Placental epithelial cell (primary cell): ENCODE measurements around the genes AOX1 and CLK1.

DNA sequence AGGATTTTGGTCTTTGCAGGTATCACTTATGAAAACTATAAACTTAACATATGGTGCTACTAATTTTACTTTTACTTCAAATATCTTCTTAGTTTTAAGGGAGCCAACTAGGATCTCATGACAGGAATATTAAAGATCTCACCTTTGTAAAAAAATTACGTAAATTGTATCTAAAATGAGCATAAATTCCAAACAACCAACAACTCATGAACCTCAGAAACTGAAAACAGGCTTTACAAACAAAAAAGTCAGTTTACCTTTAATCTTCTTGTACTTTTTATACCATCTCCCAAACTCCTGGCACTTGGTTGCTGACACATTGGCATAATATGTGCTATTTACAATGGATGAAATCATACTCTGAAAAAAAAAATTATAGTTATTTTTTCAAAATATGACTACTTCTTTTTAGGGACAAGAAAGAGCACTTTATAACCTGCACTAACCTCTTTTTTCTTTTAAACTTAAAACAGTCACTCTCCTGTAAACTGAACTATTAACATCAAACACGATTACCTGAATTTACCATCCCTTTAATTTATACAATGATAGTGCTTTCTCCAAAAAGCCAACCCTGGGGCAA, 89.3 kb downstream of the SATB2 start:
- CAGE, long polyA plus RNA, result no peak

GRCh38 chr2:199431888-199432293, 25.8 kb downstream of the SATB2 start:
- CAGE, long polyA plus RNA, result no peak

DNA sequence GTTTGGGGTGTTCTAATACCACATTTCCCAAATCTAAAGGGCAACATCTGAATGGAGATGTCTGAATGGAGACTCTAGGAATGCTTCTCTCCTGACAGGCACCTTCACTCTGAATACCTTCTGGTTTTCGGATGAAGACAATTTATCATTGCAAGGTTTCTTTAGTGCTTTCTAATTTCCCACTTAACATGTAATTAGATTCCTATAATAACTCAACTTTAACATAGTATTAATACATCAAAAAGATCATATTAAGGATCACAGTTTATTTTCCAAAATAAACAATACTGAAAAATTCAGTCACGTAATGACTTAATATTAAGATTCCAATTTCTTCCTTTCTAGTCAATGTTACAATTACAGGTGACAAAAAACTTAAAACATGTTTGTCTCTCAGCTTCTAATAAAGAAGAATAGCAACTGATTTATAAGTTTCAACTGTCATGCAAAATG, 11.9 kb downstream of the SATB2 start:
- CAGE, long polyA plus RNA, result no peak

- CAGE, long polyA plus RNA, result no peak
Observed at GRCh38 chr2:199786096-199786602, 64.8 kb downstream of the FTCDNL1 start.

DNA sequence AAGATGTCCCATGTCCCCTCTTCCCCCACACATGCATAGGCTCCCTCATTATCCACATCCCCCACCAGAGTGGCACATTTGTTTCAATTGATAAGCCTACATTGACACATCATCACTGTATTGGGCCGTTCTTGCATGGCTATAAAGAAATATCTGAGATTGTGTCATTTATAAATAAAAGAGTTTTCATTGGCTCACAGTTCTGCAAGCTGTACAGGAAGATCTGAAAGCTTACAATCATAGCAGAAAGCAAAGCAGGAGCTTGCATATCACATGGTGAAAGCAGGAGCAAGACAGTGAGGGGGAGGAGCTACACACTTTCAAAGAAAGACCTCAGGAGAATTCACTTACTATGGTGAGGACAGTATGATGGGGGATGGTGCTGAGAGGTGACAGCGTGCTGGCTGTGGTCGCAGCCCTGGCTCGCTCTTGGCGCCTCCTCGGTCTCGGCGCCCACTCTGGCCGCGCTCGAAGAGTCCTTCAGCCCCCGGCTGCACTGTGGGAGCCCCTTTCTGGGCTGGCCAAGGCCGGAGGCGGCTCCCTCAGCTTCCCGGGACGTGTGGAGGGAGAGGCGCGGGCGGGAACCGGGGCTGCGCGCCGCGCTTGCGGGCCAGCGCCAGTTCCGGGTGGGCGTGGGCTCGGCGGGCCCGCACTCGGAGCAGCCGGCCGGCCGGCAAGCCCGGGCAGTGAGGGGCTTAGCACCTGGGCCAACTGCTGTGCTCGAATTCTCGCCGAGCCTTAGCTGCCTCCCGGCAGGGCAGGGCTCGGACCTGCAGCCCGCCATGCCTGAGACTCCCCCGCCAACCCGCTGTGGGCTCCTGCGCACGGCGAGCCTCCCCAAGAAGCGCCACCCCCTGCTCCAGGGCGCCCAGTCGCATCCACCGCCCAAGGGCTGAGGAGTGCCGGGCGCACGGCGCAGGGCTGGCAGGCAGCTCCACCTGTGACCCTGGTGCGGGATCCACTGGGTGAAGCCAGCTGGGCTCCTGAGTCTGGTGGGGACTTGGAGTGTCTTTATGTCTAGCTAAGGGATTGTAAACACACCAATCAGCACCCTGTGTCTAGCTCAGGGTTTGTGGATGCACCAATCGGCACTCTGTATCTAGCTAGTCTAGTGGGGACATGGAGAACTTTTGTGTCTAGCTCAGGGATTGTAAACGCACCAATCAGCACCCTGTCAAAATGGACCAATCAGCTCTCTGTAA, 131.9 kb upstream of the SPATS2L start:
- CAGE, long polyA plus RNA, result no peak

- CAGE, long polyA plus RNA, result no peak
Observed at GRCh38 chr2:200201741-200202492, 104.6 kb upstream of the SPATS2L start.

DNA sequence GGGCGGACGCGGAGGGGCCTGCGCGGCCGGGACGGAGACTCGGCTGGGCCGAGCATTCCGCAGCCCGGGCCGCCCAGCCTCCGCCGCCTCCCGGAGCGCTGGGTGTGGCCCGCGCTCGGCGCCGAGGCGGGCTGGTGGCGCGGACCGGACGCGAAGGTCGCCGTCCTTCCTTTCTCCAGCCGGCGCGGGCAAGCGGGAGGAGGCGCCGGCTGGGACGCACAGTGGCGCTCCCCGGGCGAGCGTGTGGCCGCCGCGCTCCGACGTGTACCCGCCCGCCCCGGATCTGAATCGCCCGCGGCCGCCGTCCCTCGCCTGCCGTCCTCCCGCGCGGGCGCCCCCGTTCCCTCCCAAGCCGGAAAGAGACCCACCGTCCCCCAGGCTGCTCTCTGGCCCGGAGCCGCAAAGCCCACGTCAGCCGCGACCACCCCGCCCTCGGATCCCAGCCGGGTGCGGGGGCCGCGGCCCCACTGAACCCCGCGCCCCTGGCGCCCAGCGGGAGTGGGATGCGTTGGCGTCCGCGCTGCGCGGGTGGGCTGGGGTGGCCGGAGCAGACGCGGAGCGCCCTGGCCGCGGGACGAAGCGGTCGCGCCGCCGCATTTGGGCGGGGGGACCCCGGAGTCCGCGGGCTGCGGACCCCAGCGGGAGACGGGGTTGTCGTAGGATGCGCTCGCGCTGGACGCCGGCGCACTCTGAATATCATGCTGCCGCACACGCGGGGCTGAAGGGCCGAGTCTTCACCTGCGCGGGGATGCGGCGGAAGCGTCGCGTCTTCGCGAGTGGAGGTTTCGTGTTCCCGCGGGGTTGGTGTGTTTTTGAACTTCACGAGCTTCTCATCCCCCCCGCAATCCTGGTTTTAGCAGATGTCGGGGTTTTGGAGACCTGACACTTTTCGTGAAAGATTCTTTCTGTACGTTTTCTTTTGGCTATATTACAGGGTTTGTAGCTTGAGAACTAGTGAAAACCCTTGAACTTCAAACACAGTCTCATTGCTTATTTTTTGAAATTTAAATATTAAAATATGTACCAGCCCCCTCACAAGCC, 799 bp downstream of the SPATS2L start:
- CAGE, long polyA plus RNA, result no peak

DNA sequence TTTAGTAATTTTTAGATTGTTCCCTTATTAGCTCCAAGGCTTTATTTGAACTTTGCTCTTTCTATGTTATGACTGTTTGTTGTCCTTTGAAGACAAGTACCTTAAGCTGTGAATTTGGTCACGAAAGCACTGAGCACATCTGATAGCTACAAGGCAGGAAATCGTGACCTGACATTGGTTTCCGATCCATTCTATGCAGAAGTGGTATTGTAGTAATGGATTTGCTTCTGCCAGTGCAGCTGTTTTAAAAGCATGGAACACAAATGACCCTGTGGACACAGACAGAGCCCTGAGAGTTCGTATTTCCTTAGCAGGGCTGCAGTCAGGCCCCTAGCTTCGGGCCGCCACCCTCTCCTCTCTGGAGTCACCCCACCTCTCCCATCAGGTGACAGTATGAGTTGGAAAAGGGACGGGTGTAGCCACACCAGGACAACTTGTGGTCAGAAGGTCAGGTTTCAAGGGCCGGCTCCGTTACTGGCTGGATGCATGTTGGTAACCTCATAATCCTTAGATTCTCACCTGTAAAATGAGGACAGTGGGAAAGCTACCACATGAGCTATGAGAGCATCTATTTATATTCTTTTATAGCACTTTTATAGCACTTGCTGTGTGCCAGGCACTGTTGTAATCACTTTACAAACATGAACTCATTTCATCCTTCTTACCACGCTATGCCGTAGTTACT, 70.1 kb downstream of the SPATS2L start:
- CAGE, long polyA plus RNA, result no peak

- CAGE, long polyA plus RNA, result no peak
Observed at GRCh38 chr2:200452873-200453337, 57.0 kb downstream of the KCTD18 start.

DNA sequence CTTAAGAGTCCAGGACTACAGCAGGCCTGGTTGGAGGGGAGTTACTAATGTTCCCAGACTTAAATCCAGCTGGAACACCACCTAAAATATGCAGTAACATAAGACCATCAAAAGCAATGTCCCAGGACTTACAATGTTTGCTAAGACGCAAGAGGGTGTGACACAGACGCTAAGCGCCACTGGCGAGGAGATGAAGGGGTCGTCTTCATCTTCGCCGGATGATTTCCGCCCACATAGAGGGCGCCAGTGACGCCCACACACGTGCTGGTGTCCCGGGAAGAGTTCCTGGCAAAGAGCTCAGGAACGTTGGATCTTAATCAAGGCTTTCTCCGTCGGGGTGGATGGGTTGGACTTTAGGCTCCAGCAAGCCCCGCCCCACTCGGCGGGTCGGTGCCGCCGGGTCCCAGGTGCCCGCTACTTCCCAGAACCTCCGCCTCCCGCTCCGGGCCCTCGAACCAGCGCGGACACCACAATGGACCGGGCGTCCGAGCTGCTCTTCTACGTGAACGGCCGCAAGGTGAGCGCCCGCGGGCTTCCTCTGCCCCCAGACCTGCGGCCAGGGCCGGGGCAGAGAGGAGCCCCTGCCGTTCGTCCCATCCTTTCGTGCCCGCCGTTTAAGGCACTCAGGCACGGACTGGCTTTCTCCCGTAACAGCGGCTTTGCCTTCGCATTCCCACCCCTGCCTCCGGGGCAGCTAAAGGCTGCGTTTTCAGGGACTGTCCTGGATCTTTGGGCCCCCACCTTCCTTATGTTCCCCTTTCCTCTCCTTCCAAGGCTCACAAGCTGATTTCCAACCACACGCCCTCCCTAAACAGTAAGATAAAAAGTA, at the start of gene AOX1:
AOX1 (plus strand) TSS at position 378 of the 829 bp plus-strand sequence.
- CAGE, long polyA plus RNA, result no peak

- CAGE, long polyA plus RNA, result no peak
Observed at GRCh38 chr2:200766146-200766513, 45.6 kb upstream of the BZW1 start.

- CAGE, long polyA plus RNA, result no peak
Observed at GRCh38 chr2:200817936-200818135, 6.1 kb downstream of the BZW1 start.

GRCh38 chr2:200831181-200831488, 19.4 kb downstream of the BZW1 start:
- CAGE, long polyA plus RNA, result no peak

- CAGE, long polyA plus RNA, result no peak
Observed at GRCh38 chr2:200853379-200853607, 11.2 kb downstream of the CLK1 start.

- CAGE, long polyA plus RNA, result no peak
Observed at GRCh38 chr2:200859565-200860971, 4.4 kb downstream of the CLK1 start.

GRCh38 chr2:200864533-200865546, at the start of gene CLK1:
Gene CLK1, minus strand, starts transcription at chr2:200864658.
- CAGE, long polyA plus RNA, result no peak

DNA sequence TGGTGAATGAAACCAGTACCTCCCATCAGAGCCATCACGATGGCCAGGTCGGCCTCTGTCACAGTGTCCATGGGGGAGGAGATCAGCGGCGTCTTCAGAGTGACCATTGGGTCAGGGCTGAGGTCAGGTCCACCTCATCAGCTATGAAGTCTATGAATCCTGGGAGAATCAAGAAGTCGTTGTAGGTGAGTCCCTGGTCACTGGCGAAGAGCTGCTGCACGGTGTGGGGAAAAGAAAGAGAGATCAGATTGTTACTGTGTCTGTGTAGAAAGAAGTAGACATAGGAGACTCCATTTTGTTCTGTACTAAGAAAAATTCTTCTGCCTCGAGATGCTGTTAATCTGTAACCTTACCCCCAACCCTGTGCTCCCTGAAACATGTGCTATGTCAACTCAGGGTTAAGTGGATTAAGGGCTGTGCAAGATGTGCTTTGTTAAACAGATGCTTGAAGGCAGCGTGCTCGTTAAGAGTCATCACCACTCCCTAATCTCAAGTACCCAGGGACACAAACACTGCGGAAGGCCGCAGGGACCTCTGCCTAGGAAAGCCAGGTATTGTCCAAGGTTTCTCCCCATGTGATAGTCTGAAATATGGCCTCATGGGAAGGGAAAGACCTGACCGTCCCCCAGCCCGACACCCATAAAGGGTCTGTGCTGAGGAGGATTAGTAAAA, 23.0 kb downstream of the CFLAR start:
- CAGE, long polyA plus RNA, result no peak

DNA sequence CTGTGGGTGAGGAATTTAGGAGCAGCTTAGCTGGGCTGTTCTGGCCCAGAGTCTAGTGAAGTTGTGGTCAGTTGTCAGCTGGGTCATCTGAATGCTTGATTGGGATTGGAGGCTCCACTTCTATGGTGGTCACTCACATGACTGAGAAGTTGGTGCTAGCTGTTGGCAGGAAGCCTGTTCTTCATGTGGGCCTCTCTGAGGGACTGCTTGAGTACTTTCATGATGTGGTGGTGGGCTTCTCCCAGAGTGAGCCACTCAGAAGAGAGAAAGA, 23.2 kb upstream of the CASP10 start:
- CAGE, long polyA plus RNA, result no peak

DNA sequence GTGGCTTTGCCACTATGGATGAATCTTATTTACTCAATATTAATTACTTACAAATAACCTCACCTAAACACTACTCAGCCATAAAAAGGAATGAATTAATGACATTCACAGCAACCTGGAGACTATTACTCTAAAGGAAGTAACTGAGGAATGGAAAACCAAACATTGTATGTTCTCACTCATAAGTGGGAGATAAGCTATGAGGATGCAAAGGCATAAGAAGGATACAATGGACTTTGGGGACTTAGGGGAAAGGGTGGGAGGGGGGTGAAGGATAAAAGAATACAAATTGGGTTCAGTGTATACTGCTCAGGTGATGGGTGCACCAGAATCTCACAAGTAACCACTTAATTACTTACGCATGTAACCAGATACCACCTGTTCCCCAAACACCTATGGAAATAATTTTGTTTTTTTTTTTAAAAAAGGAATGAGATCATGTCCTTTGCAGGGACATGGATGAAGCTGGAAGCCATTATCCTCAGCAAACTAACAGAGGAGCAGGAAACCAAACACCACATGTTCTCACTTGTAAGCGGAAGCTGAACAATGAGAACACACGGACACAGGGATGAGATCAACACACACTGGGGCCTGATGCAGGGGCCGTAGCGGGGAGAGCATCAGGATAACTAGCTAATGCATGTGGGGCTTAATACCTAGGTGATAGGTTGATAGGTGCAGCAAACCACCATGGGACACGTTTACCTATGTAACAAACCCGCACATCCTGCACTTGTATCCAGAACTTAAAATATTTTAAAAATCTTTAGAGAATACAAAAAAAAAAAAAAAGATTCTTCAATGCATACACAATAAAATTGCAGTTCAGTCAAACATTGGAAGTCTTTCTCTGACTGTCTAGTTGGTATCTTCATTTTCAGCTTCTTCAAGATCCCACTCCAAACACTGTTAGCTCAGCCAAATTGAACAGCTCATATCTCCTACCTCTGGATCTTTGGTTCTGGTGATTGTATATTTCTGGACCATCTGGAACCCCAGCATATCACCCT, 11.7 kb upstream of the CASP10 start:
- CAGE, long polyA plus RNA, result no peak

DNA sequence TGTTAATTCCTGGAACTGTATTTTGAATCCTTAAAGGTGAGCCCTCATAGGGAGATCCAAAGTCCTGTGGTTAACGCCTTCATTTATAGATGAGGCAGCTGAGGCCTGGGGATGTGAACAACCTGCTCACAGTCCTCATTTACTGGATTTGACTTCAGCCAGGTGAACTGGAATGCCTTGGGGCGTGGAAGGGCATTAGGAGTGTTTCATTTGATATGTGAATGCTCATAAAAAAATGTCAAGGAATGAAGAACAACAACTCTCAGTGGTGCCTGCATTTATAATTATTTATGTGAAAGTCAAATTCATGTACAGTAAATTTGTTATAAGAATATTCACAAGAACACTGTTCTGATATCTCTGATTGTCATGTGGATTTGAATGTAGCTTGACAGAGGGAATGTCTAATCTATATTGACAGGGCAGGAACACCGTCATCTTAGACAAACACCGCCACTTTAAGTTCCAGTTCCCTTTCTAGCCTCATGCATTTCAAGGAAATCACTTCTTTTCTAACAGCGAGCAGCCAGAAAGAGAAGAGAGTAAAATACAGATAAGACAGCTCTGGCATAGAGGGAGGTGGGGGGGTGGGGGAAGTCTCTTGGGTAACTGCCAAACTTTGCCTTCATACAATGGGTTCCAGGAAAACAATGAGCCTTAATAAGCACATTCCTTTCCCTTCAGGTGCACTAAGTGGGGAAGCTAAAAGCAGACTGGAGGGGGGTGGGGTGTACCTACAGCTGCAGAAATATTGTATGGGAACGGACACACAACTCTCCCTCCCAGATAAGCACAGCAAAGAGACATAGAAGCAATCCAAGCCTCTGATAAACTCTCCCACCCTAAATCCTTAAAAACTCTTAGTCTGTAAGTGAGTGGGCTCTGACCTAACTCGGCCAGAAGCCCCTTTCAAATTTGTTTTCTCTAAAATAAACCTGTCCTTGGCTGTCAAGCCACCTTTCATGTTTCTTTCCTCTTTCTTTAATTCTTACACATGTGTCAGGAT, 37.1 kb downstream of the CASP10 start:
- CAGE, long polyA plus RNA, result no peak